Type B pancreatic cell (in vitro differentiated cells): Measurements from ENCODE around the gene MSN.

- PRO-cap = no peak
These were observed 212.2 kb upstream of the KLF8 start for GRCh38 chrX:56019756-56020555.

- PRO-cap = no peak
These were observed 47.2 kb upstream of the KLF8 start for GRCh38 chrX:56184776-56185536.

DNA sequence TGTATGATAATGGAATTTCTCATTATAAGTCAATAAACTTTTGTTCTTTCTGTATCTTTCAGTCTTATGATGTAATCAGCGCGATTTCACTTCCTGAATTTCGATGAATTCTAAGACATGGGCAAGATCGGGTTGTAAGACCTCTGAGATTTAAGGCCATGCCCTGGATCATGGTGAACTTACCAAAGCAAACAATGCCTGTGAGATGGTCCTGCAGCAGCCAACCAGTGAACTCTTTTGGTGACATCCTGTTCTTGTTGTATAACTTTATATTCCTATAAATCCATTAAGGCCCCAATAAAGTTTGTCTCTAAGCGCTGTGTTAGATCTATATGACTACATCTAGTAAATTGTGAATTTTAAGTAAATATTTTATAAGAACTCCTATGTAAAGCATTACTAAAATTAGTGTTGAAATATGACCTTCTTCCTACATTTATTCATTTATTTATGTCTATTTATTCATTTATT, 88.2 kb downstream of the NBDY start:
- PRO-cap = no peak

DNA sequence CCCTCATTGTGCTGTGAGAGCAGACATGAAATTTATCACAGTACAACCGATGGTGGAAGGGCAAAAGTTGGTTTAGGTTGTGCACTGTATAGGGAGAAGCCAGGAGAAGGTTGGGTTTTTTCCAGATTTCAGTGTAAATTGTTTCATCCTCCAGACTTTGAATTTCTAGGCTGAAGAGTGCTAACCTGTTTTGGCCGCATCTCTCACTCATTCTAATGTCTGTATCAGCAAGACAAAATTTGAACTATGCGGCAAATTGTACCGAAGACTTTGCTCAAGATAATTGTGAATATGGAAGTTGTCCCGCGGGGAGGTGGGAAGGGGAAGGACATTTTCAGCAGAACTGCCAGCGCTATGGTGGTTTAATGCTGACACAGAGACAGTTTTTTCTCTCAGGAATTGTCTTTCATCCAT, 639 bp upstream of the ZXDB start:
- PRO-cap = no peak

DNA sequence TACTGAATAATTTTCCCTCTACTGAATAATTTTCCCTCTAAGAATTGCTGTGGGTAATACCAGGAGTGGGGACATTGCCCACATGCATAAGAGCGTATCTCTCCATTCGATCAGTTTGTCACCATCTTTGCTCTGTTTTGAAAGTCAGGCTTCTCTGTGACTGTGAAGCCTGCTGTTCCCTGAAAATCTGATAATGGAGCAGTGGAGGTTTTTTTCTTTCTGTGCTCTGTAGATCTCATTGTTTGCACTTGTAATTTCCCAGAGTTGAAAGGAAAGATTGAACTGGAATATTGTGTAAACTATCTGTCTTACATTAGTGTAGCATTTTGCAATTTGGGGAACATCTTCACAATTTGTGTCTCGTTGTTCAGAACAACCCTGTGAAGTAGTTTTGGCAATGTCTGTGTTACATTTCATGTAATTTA, 4.3 kb downstream of the ZXDB start:
- PRO-cap = no peak

GRCh38 chrX:64204577-64205117, 861 bp downstream of the AMER1 start:
- PRO-cap = no peak

DNA sequence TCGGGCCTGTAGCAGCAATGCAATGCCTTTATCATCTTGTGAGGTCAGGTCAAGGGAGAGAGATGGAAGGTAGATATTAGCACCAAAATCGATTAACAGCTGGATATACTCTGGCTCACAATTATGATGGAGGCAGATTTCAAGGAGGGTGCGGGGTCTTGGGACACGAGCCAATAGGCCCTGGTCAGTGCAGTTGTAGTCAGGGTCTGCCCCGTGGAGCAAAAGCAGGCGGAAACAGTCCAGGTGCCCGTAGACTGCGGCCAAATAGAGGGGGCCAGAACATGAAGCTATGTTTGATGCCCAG, 5.6 kb downstream of the ASB12 start:
- PRO-cap = no peak

DNA sequence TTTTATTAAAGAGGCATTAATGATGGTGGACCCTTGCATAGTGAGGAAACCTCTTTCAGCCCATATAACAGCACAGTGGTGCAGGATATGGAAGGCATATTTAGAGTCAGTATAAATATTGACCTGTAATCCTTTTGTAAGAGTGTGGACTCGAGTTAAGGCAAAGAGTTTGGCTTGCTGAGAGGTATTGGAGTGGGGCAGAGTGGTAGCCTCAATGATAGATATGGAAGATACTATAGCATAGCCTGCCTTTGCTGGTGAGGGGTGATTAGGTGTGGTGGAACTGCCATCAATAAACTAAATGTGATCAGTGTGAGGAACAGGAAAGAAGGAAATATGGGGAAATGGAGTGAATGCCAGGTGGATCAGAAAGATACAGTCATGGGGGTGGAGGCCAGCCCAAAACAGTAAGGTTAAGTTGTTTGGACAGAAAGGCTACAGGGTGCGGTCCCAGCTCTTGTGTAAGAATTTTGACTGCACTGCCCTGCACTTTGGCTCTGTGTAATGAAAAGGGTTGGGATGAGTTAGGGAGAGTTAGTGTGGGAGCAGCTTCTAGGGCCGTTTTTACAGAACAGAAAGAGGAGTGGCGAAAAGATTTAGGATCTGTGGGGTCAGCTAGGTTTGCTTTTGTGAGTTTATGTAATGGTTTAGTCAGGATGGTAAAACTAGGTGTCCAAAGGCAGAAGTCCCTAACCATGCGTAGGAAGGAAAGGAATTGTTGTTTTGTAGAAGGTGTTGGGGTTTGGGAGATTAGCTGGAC, 96.5 kb downstream of the ZC3H12B start:
- PRO-cap = no peak

DNA sequence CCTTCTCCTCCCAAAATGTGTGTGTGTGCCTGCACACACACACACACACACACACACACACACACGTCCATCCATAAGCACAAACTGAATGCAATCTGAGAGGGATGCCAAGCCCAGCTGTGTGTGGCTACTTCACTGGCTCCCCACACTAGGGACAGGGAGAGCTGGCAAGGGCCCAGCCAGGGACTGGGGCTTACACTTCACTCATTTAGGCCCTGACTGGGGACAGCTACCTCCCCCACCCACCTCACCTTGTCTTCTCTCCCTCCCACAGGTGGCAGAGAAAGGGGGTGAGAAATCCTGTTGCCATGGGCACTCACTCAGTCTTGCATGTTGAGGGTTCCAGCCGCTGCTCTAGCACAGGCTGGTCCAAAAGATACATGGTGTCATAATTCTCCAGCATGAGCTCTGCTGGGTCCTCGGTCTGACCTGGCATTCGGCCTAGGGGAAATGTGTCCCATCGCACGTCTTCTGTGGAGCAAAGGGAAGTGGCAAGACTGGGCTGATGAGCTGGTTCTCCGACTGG, 20.0 kb downstream of the LAS1L start:
- PRO-cap = no peak

DNA sequence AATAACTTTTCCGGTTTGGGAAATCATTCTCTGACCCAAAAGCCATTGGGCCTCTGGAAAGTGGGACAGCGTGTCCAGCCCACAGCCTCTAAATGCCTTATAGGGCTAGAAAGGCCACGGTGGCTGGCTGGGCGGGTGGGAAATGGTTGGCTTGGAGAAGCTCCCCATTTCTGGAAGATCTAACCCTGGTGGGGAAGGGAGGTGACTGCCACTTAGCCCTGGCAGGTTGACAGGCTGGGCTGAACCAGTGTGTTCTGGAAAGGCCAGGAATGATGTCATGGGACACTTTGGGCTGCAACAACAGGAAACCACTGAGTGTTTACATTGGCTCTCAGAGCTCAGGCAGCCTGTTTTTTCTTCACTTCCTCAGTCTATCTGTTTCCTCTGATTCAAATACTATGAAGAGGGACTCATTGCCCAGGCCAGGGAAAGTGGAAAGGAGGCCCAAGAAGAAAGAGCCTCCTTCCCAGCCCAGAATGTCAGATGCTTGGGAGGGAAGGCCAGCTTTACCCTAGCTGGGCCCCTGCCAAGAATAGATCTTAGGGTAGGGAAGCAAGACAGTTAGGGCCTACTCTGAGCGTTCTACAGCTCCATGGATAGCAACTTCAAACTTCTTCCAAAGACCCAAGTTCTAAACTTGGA, 65.9 kb upstream of the MSN start:
- PRO-cap = no peak

GRCh38 chrX:65667259-65668188, at the start of gene MSN:
MSN (plus strand) TSS chrX:65667654.
- PRO-cap = unidirectional peak, plus-strand start at chrX:65667592

DNA sequence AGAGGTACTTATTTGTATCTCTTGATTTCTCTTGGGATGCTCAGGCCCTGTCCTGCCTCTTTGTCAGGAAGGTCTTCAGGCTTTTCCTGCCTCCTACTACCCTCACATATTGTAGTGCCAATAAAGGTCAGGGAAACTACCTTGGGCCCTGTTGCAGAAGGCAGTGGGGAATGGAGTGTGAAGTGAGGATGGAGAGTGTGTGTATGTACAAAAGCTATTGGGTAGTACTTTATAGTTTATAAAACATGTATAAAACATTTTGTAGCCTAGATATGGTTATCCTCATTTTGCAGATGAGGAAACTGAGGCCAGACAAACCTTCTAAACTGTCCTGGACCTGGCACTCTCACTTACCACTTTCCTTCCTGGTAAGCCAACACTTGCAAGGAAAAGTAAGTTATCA, 74.8 kb downstream of the MSN start:
- PRO-cap = no peak

DNA sequence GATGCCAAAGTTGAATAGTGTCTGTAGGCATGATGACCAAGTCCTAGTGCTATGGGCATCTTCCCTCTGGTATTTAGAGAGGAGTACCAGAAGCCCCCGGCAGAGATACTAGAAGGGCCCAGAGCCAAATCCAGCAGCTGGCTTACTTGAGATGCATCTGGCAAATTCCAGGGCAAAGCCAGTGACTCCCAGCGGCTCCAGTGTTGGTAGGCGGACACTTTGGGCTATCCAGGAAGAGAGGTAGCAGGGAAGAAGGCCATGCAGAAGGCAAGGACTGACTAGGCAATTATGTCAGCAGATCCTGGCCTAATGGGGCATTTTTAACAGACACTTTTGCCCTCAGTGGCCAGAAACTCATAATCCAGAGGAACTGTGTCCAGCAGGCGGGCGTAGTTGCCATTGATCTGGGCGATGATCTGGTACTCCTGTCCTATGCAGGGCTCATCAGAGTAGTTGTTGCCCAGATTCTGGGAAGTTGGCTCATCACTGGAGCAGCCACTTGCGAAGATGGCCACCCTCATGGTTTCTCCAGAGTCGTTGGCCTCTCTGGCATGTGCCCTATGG, 17.9 kb downstream of the VSIG4 start:
- PRO-cap = no peak

- PRO-cap = no peak
These were observed 12.2 kb upstream of the VSIG4 start for GRCh38 chrX:66052196-66052434.

DNA sequence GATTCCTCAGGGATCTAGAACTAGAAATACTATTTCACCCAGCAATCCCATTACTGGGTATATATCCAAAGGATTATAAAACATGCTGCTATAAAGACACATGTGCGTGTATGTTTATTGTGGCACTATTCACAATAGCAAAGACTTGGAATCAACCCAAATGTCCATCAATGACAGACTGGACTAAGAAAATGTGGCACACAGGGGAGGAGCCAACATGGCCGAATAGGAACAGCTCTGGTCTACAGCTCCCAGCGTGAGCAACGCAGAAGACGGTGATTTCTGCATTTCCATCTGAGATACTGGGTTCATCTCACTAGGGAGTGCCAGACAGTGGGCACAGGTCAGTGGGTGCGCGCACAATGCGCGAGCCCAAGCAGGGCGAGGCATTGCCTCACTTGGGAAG, 303.7 kb upstream of the EDA2R start:
- PRO-cap = no peak

DNA sequence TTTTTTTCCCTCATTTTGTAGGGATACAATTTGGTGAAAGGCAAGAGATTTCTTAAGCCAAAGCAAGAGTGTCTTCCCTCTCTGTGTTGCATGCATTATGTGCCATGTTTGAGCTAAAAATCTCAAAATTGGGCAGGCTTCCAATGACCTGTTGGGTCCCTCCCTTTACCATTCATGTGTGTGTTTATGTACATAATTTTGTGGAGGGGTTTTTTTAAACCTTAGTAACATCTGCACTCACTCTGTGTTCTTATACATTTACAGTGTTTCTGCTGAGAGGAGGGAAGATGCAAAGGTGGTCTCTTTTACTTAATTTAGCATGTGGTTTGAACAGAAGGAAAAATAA, 5.3 kb downstream of the AR start:
- PRO-cap = no peak

GRCh38 chrX:67563444-67564052, 19.7 kb downstream of the AR start:
- PRO-cap = no peak

- PRO-cap = no peak
These were observed 10.0 kb downstream of the YIPF6 start for GRCh38 chrX:68508766-68509261.

GRCh38 chrX:68665505-68665940, 18.1 kb downstream of the STARD8 start:
- PRO-cap = no peak

- PRO-cap = no peak
These were observed 18.9 kb downstream of the STARD8 start for GRCh38 chrX:68666283-68666754.